Measurements from ENCODE around the genes PA2G4, ESYT1, MYL6B and RBMS2.

DNA sequence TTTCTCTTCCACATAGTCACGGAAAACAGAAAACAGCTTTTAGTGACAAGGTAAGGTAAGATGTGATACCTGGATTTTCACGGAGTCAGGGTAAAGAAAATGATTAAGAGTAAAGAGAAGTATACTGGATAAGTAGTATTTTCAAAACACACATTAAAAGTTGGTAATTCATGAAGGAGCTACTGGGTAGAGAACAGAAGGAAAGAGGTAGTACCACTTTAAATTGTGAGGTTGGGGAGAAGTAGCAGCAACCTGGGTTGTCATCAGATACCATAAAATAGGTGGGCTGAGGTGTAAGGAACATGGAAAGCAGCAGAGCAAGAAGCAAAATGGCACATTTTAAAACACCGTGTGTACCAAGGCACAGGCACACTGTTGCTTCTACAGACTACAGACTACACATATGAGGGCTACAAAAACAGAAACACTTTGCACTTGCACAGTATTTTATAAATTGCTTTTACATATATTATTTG, 1.9 kb downstream of the PYM1 start:
- RRBS: no CpG with 5 or more reads among the region's 3 CpGs
CAGE:
- cytosol, long polyA plus RNA: no peak
- long polyA plus RNA: no peak
- nucleus, long polyA plus RNA: no peak

CAGE:
- cytosol, long polyA plus RNA: no peak
- long polyA plus RNA: no peak
- nucleus, long polyA plus RNA: no peak
These were observed 917 bp upstream of the DGKA start for GRCh38 chr12:55930090-55930399.

GRCh38 chr12:55953401-55954522, 12.1 kb downstream of the PMEL start:
- RRBS: no CpG with 5 or more reads among the region's 10 CpGs
CAGE:
- cytosol, long polyA plus RNA: no peak
- long polyA plus RNA: start-site peak on the minus strand at chr12:55953954-55954020, 13 and 8 reads in 2 replicates
- nucleus, long polyA plus RNA: no peak

DNA sequence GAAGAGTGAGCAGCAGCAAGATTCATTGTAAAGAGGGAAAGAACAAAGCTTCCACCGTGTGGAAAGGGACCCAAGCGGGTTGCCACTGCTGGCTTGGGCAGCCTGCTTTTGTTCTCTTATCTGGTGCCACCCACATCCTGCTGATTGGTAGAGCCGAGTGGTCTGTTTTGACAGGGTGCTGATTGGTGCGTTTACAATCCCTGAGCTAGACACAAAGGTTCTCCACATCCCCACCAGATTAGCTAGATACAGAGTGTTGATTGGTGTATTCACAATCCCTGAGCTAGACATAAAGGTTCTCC, 2.5 kb downstream of the SUOX start:
- RRBS: no CpG with 5 or more reads among the region's 4 CpGs
CAGE:
- cytosol, long polyA plus RNA: no peak
- long polyA plus RNA: no peak
- nucleus, long polyA plus RNA: no peak

DNA sequence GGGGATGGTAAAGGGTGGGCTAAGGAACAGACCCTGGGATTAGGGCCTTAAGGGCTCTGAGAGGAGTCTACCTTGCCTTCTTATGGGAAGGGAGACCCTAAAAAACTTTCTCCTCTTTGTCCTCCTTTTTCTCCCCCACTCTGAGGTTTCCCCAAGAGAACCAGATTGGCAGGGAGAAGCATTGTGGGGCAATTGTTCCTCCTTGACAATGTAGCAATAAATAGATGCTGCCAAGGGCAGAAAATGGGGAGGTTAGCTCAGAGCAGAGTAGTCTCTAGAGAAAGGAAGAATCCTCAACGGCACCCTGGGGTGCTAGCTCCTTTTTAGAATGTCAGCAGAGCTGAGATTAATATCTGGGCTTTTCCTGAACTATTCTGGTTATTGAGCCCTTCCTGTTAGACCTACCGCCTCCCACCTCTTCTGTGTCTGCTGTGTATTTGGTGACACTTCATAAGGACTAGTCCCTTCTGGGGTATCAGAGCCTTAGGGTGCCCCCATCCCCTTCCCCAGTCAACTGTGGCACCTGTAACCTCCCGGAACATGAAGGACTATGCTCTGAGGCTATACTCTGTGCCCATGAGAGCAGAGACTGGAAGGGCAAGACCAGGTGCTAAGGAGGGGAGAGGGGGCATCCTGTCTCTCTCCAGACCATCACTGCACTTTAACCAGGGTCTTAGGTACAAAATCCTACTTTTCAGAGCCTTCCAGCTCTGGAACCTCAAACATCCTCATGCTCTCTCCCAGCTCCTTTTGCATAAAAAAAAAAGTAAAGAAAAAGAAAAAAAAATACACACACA, 4.4 kb upstream of the RPS26 start:
- RRBS: no CpG with 5 or more reads among the region's 3 CpGs
CAGE:
- cytosol, long polyA plus RNA: no peak
- long polyA plus RNA: no peak
- nucleus, long polyA plus RNA: start-site peak on the plus strand centred at position 221 of the sequence, 133 bp wide, 19 and 43 reads in 2 replicates

DNA sequence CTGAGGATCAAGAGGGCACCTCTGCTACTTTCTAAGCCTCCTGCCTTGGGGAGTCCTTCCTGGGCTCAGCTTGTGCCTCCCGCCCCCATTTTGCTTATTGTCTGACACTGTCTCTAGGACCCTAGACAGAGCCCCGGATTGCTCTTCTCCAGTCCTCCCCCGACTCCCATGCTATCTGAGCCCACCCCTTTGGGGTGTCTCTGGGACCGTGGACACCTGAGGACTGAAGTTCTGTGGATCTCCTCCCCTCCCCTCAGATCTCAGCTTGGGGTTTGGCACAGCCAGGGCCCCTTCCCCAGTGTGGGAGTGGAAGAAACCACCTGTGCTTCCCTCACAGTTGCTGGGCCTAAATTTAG, 1.2 kb downstream of the ERBB3 start:
- RRBS: no CpG with 5 or more reads among the region's 4 CpGs
CAGE:
- cytosol, long polyA plus RNA: no peak
- long polyA plus RNA: no peak
- nucleus, long polyA plus RNA: no peak

DNA sequence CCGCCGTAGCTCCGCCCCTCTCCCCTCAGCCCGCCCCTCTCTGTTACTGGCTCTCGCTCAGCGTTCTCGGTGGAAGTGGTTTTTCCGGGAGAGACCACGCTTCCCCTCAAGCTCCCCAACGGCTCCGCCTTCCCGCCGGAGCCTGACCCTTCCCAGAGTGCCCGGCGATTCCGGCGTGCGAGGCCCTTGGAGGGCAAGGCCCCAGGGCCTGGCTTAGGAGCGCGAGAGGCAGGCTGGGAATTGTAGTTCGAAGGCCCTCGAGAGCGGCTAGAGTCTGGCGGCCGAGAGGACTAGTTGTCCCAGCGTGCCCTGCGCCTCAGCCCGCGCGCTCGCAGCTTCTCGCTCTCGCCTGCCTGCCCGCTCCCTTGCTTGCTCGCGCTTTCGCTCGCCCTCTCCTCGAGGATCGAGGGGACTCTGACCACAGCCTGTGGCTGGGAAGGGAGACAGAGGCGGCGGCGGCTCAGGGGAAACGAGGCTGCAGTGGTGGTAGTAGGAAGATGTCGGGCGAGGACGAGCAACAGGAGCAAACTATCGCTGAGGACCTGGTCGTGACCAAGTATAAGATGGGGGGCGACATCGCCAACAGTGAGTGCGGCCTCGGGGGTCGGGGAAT, at the start of gene PA2G4:
Gene PA2G4 (plus strand): TSS at position 319 of the 613 bp plus-strand sequence.
- RRBS: 2% methylated on average over 6 of the region's 54 CpGs
CAGE:
- cytosol, long polyA plus RNA: start-site peak on the plus strand centred at position 450 of the sequence, 248 bp wide, 618 and 594 reads in 2 replicates
- long polyA plus RNA: start-site peak on the plus strand centred at position 435 of the sequence, 277 bp wide, 853 and 898 reads in 2 replicates
- nucleus, long polyA plus RNA: start-site peak on the plus strand centred at position 435 of the sequence, 277 bp wide, 187 and 788 reads in 2 replicates

DNA sequence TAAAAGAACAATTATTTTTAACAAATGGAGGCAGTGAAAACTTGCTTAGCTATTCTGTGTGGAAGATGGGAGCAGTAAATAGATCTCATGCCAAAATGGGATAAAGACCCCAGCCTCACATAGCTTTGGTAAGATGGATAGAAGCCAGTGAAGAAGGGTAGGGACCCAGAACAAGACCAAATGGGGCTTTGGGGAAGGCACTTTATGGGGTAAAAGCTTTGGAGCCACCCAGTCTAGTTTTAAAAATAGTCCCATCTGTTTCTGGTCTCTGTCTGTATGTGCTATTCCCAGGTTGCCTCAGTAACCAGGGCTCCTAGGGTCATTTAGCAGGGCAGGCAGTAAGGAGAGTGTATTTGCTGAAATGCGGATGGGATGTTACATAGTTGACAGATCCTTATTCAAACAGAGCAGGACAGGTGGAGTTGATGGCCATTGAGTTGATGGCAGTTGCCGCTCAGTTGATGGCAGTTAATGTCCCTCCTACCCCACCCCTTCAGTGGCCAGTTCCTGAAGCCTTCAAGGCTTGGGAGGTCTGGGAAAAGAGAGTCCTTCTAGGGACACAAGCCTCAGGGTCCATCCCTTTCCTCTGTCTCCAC, 4.5 kb downstream of the ZC3H10 start:
- RRBS: no CpG with 5 or more reads among the region's 2 CpGs
CAGE:
- cytosol, long polyA plus RNA: no peak
- long polyA plus RNA: no peak
- nucleus, long polyA plus RNA: no peak

DNA sequence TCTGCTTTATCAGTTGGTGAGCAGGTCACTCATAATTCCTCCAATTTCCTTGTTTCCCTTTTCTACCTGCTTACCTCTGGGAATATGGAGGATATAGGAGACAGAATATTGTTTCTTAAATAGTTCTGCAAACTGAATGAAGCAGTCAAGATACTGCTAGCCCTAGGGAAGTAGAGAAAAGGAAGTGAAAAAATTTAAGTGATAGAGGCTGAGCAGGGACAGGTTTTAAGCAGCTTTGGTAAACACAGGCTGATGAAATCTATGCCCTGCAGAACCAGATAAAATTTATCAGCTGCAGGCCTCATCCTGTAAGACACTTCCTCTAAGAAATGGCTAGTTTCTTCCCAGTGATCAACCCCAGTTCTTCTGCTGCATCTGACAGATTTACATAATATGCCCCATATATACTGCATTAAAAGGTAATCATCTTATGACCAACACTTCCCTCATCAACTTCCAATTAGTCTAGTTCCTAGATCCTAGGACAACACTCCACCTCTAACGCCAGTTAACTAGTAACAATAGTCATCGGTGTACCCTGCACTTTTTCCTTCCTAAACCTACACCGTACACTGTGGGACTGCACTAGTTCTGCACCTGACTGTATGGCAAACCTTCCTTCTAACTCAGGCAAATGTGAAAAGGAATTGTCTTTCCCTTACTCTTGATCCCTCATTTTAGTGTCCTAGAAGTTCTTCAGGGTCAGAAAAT, 1.2 kb upstream of the ESYT1 start:
- RRBS: no CpG with 5 or more reads among the region's 3 CpGs
CAGE:
- cytosol, long polyA plus RNA: no peak
- long polyA plus RNA: no peak
- nucleus, long polyA plus RNA: no peak

GRCh38 chr12:56127726-56128717, at the start of gene ESYT1:
ESYT1 (plus strand) TSS chr12:56128267.
- RRBS: 3% methylated on average over 7 of the region's 55 CpGs
CAGE:
- cytosol, long polyA plus RNA: no peak
- long polyA plus RNA: start-site peak on the plus strand at chr12:56128208-56128298, 427 and 232 reads in 2 replicates
- nucleus, long polyA plus RNA: start-site peak on the plus strand at chr12:56128259-56128289, 309 and 313 reads in 2 replicates

GRCh38 chr12:56152335-56152869, at the start of gene MYL6B:
MYL6B (plus strand) TSS chr12:56152587.
- RRBS: 1% methylated on average over 14 of the region's 30 CpGs
CAGE:
- cytosol, long polyA plus RNA: start-site peak on the plus strand at chr12:56152591-56152620, 557 and 2,189 reads in 2 replicates
- long polyA plus RNA: start-site peak on the plus strand at chr12:56152603-56152624, 415 and 1,096 reads in 2 replicates
- nucleus, long polyA plus RNA: start-site peak on the plus strand at chr12:56152587-56152615, 869 and 875 reads in 2 replicates

- RRBS: no CpG with 5 or more reads among the region's 8 CpGs
CAGE:
- cytosol, long polyA plus RNA: no peak
- long polyA plus RNA: no peak
- nucleus, long polyA plus RNA: no peak
These were observed 5.2 kb downstream of the MYL6 start for GRCh38 chr12:56163255-56163909.

- RRBS: no CpG with 5 or more reads among the region's 3 CpGs
CAGE:
- cytosol, long polyA plus RNA: no peak
- long polyA plus RNA: no peak
- nucleus, long polyA plus RNA: no peak
These were observed 1.1 kb downstream of the SMARCC2 start for GRCh38 chr12:56188213-56188507.

DNA sequence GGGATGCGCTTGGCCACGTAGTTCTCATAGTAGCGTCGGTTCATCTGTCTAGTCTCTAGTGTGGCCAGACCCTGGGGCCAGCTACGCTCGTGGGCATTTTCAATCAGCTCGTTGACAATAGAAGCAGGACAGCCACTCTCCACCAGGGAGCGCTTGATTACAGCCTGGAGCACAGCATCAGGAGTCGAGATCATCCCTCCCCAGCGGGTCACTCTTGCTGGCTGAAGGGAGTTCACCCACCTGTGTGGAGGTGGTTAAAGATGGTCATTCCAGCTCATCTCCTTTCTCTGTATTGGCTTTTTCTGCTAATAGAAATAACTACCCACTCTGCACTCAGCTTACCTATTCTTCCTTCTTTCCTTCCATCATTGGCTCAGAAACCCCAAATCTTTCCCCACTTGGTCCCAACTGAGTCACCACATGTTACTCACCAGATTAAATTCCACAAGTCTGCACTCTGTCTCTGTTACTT, 15.1 kb downstream of the RNF41 start:
- RRBS: no CpG with 5 or more reads among the region's 10 CpGs
CAGE:
- cytosol, long polyA plus RNA: no peak
- long polyA plus RNA: no peak
- nucleus, long polyA plus RNA: no peak

DNA sequence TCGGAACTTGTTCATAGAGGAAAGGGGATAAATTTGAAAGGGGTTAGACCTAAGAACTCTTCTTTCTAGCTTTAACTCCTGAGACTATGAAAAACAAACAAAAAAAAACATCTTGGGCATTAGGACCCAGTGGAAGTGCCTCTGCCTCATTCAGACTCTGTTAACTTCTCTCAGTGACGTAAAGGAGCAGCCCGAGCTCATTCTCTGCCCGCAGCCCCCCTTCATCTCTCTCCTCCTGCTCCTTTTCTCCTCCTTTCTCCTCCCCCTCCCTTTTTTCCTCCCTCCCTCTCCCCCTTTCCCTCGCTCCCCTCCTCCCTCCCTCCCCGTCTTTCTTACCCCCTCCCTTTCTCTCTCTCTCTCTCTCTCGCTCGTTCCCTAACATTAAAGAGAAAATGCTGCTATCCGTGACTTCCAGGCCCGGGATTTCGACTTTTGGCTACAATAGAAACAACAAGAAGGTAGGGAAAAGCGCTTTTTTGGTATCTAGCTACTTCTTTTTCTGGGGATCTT, at the start of gene RBMS2:
Gene RBMS2 (plus strand): TSS at position 189 of the 510 bp plus-strand sequence.
- RRBS: no CpG with 5 or more reads among the region's 12 CpGs
CAGE:
- cytosol, long polyA plus RNA: no peak
- long polyA plus RNA: no peak
- nucleus, long polyA plus RNA: no peak

GRCh38 chr12:56726046-56726262, 855 bp upstream of the NACA start:
- RRBS: no CpG with 5 or more reads among the region's 4 CpGs
CAGE:
- cytosol, long polyA plus RNA: no peak
- long polyA plus RNA: no peak
- nucleus, long polyA plus RNA: no peak

GRCh38 chr12:56803747-56804045, 40.6 kb downstream of the HSD17B6 start:
- RRBS: 63% methylated on average over 3 of the region's 7 CpGs
CAGE:
- cytosol, long polyA plus RNA: no peak
- long polyA plus RNA: no peak
- nucleus, long polyA plus RNA: no peak

DNA sequence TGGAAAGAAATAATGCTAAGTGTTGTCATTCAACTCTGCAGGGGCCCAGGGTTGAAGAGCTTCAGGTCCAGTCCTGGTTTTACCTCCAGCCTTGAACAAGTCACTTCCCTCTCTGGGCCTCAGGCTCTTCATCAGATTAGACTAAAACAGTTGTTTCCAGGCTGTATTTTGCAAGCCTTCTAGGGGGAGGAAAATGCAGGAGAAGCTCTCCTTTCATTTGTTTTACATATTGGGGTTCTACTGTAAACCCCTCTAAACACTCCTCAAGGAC, 2.8 kb downstream of the SDR9C7 start:
CAGE:
- cytosol, long polyA plus RNA: no peak
- long polyA plus RNA: no peak
- nucleus, long polyA plus RNA: no peak

DNA sequence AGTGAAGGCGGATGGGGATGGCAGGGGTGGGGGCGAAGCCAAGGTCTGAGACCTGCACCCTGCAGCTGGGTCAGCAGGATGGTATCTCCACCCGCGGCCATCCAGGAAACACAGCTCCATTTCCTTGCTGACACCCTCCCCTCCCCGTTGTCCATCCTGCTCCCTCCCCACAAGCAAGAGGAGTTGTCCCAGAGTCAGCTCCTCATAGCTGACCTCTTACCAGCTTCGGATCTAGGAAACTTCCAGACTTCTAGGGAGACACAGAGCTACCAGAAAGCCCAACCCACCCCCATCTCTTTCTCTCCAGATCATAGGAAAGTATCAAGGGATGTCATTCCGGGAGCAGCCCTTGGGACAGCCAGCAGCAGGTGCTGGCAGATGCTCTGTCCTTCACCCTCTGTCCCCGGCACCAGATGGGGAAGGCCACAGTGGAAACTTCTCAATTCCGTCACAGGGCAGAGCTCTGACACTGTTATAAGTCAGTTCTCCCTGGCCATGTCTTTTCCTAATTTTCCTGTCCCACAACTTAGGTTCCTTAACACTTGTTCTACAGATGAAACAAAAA, 2.8 kb downstream of the GPR182 start:
- RRBS: 95% methylated on average over 2 of the region's 9 CpGs
CAGE:
- cytosol, long polyA plus RNA: no peak
- long polyA plus RNA: no peak
- nucleus, long polyA plus RNA: no peak

- RRBS: no CpG with 5 or more reads among the region's 13 CpGs
CAGE:
- cytosol, long polyA plus RNA: no peak
- long polyA plus RNA: no peak
- nucleus, long polyA plus RNA: no peak
These were observed 10.7 kb upstream of the TAC3 start for GRCh38 chr12:57026886-57027612.